NALM6 (cell line): ENCODE results near the gene GARRE1.

DNA sequence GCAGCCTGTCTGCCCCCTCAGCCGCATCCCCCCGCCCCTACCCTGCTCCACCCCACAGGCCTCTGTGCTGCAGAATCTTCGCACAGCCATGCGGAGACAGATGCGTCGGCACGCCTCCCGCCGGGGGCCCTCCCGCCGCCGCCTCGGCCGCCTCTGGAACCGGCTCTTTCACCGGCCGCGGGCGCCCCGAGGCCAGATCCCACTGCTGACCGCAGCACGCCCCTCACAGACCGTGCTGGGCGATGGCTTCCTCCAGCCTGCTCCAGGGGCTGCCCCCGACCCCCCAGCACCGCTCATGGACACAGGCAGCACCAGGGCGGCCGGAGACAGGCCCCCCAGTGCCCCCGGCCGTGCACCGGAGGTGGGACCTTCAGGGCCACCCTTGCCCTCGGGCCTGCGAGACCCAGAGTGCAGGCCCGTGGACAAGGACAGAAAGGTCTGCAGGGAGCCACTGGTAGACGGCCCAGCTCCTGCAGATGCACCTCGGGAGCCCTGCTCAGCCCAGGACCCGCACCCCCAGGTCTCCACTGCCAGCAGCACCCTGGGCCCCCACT, 12.9 kb downstream of the LRP3 start:
- PRO-cap: no peak

GRCh38 chr19:33273803-33274902, 28.2 kb downstream of the CEBPA start:
- PRO-cap: no peak

GRCh38 chr19:33293679-33293973, 8.7 kb downstream of the CEBPA start:
- PRO-cap: no peak

DNA sequence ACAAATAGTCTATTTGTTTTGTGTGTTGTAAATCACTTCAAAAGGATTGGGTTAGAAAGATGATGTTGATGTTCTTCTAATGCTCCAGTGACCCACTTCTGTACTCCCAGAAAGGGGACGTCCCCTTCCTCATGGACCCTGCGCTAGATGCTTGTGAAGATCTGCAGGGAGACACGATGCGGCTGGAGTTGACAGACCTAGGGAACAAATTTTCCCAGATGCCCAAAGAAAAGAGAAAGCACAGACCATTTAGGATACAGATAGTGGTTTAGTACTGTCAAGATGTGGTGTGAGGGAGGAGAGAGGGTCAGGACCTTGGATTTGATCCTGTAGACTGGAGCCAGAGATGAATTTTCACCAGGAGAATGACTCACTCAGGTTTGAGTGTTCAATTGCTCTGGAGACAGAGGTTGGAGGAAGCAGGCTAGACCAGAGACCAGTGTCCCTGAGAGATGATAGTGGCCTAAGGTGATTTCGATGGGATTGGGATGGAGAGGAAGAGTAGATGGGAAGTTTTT, 2.1 kb downstream of the CEBPG start:
- PRO-cap: no peak

- PRO-cap: no peak
Observed at GRCh38 chr19:33389804-33390498, 16.4 kb downstream of the CEBPG start.

GRCh38 chr19:33394877-33395417, 21.4 kb downstream of the CEBPG start:
- PRO-cap: no peak

- PRO-cap: no peak
Observed at GRCh38 chr19:33502164-33502936, 19.2 kb downstream of the PEPD start.

- PRO-cap: no peak
Observed at GRCh38 chr19:33520617-33521200, 882 bp downstream of the PEPD start.

DNA sequence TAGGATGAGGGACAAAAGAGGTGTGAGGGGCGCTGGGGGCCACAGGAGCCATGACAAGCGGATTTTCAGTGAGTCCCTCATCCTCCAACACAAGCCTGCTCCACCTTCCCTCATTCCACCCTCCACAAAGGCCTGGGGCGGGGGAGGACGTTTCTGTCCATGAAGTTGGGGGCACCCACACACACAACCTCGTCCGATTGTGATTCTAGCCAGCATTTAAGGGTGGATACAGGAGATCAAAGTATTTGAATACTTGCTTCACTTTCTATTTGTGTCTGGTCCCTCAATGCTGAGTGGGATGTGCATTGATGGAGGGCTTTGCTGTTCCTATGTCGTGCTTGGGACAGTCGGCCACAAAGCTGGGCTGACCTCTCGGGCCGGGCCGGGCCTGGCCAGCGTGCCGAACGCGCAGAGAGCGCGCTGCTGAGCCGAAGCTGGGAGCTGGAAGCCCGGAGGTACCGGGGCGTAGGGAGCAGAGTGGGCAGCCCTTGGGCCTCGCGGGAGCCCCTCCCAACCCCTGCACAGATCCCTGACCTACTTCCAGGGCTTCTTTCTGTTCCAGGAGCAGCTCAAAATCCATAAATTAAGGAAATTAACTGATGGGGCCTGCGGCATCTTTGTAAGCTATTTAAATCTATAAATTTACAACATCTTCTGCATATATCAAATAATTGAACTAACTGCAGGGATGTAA, 2.0 kb upstream of the KCTD15 start:
- PRO-cap: no peak

DNA sequence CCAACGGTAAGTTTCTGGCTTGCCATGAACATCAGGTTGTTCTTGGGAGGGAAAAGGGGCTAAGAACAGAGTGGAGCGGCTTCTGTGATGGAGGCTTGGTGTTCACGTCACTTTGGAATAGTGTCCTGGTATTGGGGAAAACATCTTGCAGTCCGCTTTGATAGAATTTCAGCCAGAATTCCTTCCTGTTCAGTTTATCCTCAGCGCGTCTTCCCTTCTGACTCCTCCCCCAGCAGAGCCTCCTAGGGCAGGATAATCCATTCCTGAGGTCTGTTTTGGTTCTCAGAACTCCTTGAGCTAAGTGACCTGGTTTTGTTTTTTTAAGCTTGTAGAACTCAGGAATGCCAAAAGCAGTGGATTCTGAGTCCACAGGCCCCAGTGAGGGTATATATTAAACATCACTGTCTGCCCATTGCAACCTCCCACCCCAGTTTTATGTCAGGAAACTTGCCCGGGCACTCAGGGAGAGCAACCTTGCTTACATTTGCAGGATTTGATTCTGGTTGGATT, 2.1 kb downstream of the KCTD15 start:
- PRO-cap: no peak

DNA sequence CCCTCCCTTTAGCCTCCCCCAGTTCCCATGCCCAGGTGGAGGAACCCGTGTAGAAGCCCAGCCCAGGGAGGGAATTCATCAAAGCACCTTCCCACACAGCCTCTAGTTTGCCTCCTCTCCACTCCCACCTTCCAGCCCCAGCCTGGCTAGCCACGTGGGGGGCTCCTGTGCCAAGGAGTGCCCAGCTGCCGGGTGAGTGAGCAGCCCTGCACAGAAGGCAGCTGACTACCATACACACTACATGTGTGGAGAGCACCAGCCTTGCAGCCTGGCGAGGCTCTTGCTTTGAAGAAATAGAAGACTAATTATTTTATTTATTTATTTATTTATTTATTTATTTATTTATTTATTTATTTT, 24.5 kb downstream of the KCTD15 start:
- PRO-cap: no peak

GRCh38 chr19:33883843-33884807, 87.5 kb downstream of the KCTD15 start:
- PRO-cap: no peak

DNA sequence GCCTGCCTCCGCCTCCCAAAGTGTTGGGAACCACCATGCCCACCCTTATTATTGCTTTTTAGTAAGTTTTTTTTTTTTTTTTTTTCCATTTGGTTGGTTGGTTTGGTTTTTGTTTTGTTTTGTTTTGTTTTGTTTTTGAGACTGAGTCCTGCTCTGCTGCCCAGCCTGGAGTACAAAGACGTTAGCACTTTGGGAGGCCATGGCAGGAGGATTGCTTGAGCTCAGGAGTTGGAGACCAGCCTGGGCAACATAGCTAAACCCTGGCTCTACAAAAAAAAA, 29.7 kb downstream of the LSM14A start:
- PRO-cap: no peak

DNA sequence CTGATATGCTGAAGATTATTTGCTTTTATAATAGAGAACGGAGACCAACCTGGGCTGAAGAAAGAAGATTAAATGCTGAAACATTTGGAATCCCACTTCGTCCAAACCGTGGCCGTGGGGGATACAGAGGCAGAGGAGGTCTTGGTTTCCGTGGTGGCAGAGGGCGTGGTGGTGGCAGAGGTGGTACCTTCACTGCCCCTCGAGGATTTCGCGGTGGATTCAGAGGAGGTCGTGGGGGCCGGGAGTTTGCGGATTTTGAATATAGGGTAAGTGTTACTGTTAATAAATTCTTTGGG, 32.9 kb upstream of the GARRE1 start:
- PRO-cap: no peak

GRCh38 chr19:34254330-34254654, at the start of gene GARRE1:
Gene GARRE1, plus strand, starts transcription at chr19:34254554.
- PRO-cap: bidirectional peak, plus-strand start at chr19:34254581, minus-strand start at chr19:34254525

DNA sequence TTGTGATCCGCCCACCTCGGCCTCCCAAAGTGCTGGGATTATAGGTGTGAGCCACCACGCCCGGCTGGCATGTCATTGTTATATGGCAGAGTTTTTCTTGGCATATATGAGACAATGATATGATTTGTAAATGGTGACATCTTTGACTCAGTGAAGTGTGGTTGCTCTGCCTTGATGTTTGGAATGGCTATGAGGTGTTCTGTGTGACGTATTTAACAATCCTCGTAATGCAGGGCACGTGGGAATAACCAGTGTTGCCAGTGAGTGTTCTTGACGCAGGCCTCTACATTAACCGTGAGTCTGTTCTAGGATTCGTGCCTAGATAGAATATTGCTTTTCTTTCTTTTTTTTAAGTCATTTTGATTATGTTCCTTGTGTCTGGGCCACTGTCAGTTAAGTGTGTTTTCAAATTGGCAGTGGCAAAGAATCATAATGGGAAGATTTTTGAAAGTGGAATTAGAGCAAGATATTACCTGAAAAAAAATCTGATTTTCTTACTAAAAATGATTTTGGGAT, 10.3 kb downstream of the GARRE1 start:
- PRO-cap: no peak

DNA sequence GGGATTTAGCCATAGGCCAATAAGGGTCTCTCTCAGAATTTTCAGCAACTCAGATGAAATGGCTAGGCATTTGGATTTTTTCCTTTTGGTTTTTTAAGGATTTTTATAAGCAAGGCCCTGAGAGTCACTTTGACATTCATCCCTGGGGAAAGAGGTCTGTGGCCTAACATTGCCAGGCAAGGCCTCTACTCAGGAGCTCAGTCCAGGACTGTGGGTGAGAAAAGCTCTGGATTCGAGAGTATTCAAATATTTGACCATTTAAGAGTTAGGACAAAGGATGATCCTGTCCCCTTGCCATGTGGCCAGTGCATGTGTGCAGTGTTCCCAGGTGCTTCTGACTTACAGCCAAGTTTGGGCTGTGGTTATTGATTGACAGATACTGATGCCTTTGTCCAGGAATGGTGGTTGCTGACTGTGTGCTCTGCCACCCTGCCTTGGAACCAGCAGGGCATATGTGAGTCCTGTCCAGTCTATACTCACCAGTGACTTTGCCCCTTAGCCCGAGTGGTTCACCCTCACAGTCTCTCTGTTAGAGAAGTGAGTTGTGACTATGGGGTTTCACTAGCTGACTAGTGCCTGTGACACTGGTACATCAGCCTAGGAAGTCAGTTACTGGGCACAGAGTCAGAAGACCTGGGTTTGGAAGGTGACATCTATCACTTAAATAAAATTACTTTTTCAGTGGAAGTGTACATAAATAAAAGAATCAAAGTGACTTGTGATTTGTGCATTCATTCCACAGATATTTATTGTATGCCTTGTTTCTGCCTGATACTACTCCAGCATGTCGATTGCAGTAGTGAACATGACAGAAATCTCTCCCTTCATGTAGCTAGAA, 51.9 kb downstream of the GARRE1 start:
- PRO-cap: no peak

- PRO-cap: no peak
Observed at GRCh38 chr19:34428077-34428240, 222 bp upstream of the UBA2 start.

DNA sequence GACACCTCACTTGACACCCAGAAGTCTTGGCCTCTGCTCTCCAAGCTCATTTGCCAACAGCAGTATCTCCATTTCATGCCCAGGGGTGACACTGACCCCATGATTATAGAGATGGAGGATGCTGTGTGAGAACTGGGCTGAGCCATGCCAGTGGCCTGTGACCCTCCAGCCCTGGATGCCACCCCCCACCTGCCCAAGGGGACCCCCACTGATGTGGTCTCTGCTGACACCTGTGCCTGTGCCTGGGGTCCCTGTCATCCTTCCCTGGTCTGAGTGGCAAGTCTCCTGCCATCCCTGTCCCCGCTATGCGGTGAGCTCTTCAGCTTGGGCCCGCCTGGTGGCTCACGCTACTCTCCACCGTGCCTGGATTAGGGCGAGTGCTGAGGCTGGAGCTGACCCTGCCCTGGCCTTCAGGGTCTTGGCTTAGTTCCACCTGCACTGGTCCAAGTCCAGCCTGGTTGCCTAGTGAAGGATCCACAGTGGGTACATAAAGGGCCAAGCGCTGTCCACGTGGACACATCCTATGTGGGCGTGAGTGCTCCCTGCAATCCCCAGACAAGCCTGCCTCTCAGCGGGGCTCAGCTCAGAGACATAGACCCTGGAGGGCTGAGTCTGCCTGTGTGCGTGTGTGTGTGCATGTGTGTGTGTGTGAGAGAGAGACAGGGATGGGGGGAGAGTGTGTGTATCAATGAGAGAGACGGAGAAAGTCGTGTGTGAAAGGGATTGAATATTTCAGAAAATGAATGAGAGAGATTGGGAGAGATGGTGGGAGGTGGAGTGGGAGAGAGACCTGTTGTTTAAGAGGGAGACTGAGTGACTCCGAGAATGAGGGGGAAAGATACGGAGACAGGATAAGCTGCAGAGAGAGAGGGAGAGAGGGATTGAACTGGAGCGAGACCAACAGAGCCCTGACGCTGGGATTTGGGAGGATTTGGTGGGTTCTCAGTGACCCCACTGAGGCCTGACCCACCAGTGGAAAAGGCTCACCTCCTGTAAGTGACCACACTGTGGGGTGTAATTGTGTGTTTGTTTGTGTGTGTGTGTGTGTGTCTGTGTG, 22.1 kb downstream of the WTIP start:
- PRO-cap: no peak

DNA sequence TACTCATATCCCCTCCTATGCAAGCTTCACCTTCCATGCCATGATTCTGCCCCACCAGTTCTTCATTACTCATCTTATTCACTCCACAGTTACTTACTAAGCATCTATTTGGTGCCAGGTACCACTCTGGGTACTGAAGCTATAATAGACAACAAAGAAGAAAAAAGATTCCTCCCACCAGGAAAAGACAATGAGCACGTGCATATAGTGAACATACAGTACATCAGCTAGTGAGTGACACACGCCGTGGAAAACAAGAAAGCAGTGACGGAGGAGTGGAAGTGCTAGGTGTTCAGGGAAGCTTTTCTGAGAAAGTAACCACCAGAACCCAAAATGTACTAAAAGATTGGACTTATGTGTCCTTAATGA, 67.0 kb downstream of the WTIP start:
- PRO-cap: no peak